Non-pigmented ciliary epithelial cell (primary cell): ENCODE data around the genes LPCAT1 and SRD5A1.

DNA sequence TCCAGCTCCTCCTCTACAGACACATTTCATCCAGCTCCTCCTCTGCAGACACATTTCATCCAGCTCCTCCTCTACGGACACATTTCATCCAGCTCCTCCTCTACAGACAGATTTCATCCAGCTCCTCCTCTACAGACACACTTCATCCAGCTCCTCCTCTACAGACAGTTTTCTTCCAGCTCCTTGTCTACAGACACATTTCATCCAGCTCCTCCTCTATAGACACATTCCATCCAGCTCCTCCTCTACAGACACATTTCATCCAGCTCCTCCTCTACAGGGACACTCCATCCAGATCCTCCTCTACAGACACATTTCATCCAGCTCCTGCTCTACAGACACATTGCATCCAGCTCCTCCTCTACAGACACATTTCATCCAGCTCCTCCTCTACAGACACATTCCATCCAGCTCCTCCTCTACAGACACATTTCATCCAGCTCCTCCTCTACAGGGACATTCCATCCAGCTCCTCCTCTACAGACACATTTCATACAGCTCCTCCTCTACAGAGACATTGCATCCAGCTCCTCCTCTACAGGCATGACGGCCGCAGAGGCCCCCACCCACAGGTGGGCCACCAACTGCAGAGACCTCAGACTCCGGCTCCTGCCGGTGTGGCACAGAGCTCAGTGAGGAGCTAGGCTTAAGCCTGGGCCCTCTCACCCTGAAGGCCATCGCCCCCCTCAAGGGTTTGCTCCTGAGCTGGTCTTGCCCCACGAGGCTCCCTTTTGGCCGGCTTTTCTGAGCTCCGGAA is 16.2 kb downstream of the CLPTM1L start:
- RRBS = no CpG with 5 or more reads among the region's 9 CpGs

DNA sequence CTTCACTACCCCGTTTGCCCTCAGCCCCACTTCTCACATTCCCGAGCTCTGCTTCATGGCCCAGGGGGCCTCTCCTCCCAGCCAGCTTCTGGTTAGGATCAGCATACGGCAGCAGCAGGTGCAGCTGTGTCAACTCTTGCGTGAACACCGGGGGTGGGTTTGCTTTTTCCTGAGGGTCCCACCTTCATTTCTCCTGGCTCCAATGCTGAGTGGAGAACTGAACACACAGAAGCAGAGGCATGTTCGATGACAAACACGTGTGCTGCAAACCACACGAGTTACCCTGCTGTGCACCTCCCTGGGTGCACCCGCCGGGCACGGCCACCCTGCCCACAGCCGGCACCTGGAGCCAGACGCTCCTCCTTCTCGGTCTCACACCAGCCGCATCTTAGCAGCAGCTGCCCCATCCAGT is 14.9 kb upstream of the SLC6A3 start:
- RRBS = no CpG with 5 or more reads among the region's 15 CpGs

DNA sequence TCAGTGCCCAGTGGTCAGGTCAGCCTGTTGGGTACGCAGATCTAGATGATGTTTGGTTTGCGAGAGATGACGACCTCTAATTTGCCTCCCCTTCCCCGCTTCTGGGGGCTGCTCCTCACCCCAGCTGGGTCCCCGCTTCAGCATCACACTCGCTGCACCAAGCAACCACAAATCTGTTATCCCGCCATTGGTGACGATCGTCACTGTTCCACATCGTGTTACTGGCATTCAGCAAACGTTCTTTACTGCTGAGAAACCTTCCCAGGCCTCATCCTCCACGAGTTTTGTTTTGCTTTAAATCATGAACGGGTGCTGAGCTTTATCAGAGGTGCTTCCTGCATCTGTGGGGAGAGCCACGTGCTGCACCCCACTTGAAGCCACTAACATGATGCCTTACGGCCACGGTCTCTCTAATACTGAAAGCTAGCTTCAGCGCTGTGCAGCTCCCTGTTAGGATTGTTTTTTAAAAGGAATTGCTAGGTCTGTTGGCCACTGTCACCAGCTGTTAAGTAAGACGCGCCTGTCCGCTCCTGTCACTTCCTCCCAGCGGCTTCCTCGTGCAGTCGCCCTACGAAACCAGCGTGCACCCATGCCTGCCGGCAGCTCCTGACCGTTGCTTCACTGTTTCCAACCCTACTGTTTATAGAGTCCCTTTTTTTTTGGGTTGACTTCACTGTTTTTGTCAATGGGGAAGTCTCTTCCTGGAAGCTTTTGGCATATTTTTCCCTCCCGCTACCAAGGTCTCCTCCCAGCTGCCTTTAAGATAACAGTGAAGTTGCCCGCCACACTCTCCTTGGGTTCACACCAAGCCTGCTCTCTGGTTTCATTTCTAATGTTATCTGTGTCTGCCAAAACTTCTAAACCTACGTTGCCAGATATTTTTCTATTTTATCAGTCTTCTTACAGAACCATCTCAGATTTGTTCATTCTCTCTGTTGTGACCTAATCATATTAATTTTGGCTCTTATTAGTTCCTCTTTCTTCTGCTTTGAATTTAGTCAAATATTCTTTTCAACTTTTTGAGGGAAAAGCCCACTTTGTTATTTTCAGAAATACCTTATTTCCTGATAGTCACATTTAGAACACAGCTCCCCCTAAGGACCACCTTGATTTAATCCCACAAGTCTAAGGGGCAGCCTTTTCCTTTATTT is 20.3 kb downstream of the LPCAT1 start:
- RRBS = no CpG with 5 or more reads among the region's 30 CpGs

- RRBS = 2% methylated on average over 66 of the region's 140 CpGs
Measured at GRCh38 chr5:1523433-1524510, at the start of gene LPCAT1. LPCAT1 (minus strand) TSS chr5:1523960.

- RRBS = 1% methylated on average over 21 of the region's 63 CpGs
Measured at GRCh38 chr5:1798647-1799724, 651 bp downstream of the MRPL36 start.

GRCh38 chr5:1807392-1808183 is 6.4 kb downstream of the NDUFS6 start:
- RRBS = no CpG with 5 or more reads among the region's 20 CpGs

GRCh38 chr5:1878236-1878655 is 4.5 kb downstream of the IRX4 start:
- RRBS = 5% methylated on average over 16 of the region's 47 CpGs

DNA sequence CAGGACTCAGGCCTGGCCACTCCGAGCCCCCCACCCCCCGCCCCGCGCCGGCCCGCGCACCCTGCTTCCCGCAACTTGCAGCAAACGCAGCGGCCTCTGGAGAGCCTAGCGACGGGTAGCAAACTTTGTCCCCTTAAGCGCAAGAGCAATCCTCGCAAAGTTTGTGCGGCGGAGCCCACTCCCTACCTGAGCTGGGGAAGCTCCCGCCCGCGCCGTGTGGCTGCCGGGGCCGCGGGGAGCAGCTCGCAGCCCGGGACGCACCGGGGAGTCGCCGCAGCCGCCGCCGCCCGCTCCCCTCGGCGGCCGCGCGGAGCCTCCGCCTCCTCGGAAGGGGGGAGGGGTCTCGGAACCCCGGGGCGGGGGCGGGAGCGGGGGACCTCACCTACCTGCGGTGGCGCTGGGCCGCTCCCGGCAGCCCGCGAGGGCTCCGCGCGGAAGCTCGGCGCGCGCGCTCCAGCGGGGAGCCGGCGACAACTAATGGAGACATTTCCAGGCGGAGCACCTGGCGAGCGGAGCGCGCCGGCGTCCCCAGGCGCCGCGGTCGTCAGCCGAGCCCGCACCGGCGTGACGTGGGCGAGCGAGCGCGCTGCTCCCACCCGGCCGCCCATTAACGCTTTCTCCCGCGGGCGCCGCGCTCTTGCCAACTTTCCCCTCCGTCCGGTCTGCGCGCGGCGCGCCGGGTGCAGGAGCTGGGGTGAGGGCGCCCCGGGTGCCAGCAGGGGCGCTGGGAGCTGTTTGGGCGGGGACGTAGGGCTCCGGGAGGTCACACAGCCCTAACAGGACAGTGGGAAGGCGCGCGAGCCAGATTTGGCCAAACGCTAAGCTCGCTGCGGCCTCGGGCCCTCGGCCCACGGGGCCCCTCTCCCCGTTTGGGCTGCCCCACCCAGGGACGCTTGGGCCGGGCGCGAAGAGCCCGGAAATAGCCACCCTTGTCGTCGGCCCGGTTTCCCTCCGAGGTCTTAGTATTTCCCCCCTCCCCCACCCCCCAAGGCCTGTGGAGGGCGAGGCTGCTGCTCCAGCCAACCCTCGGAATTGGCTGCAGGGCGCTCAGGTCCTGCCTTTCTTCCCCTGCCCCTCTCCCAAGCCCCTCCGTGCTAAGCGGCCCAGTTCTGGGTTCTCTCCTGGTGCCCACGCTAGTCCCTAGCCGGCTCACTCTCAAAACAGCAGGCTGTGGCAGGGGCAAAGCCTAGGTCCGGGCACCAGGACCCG is 4.4 kb upstream of the IRX4 start:
- RRBS = 4% methylated on average over 73 of the region's 132 CpGs

DNA sequence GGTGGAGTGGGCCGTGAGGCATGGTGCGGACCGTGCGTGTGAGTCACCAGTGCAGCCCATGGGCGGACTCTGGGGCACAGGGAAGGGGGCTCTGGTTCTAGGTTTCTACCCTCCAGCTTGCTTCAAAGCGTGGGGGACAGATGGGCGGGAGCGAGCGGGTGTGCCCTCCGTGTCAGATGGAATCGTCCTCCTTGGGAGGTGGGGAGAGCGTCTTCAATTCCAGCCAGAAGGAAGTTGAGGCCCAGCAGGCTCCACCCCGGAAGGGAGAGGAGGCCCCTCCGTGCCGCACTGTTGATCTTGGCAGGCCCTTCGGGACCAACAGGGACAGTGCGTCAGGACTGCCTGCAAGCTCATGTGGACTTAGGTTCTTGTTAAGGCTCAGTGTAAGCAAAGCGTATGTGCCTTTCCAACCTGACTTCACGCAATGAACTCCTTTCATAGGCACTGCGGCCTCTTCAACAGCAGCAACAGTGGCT is 6.2 kb upstream of the IRX4 start:
- RRBS = no CpG with 5 or more reads among the region's 20 CpGs

GRCh38 chr5:2007766-2008788 is 125.4 kb upstream of the IRX4 start:
- RRBS = 16% methylated on average over 14 of the region's 43 CpGs

DNA sequence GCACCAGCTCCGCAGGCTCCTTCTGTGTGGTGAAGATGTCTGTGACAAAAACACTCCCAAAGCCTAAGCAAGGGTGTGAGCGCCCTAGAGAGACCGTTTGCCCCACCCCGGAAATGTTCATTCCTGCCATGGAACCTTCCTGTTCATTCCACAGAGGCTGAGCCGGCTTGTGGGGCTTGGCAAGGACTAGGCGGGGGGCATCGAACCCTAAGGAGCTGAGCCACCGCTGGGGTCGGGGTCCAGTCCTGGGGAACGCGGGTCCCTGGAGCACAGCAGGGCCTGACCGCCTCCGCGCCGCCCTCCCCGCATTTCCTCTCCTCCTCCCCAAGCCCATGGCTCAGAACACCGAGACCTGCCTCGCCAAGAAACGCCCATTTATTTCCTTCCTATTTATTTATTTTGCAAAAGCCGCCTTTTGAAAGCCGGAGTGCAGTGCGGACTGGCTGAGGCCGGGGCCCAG is 228.8 kb upstream of the IRX4 start:
- RRBS = 24% methylated on average over 3 of the region's 23 CpGs

DNA sequence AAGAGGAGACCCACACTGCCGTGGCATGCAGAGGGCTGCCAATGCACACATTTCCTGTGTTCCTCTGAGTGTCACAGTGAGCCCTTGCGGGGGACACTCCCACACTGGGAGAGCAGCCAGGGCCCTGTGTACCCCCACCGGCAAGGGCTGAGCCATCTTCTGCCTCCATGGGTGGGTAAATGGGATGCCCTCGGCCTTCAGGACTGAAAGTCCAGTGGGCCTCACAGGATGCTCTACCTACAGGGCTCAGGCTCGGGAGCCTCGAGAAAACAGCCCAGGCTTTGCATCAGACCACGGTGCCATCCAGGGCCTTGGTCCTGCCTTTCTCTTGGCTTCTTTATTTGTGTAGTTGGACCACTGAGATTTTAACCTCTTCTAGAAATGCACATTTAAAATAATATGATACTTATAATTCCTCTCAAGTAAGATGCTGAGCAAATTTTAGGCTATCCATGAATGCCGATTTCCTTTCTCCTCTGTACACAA is 18.2 kb downstream of the IRX1 start:
- RRBS = no CpG with 5 or more reads among the region's 8 CpGs

- RRBS = no CpG with 5 or more reads among the region's 7 CpGs
Measured at GRCh38 chr5:3741200-3741558, 145.5 kb downstream of the IRX1 start.

DNA sequence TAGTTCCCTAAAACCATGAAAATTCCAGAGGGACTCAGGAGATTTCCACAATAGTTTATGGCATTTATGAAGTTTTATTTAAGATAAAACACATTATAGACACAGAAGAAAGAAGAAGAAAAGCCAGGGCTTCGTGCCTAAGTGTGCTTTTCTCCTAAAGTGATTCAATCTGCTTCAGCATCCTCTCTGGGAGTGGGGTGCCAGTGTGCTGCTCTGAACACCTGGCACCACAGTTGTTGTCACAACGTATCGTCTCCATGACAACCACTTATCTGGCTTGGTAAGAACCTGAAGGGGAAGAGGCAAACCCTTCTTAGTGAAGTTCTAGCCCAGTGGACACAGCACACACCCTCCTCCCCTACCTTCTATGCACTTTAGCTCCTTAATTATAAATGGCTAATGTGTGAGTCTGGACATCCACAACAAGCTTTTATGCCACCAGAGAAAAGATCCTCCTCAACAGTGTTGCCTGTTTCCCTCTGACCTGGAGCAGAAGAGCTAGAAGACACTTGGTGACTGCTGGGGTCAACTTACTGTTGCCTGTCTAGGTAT is 2.0 kb downstream of the ADAMTS16 start:
- RRBS = no CpG with 5 or more reads among the region's 3 CpGs

- RRBS = no CpG with 5 or more reads among the region's 4 CpGs
Measured at GRCh38 chr5:6090138-6090430, 288.3 kb downstream of the MED10 start.

- RRBS = no CpG with 5 or more reads among the region's 7 CpGs
Measured at GRCh38 chr5:6551145-6551674, 81.6 kb downstream of the NSUN2 start.

- RRBS = 1% methylated on average over 10 of the region's 91 CpGs
Measured at GRCh38 chr5:6633185-6633974, at the start of gene SRD5A1. SRD5A1 (plus strand) TSS chr5:6633440.

GRCh38 chr5:6656355-6656878 is 23.2 kb downstream of the SRD5A1 start:
- RRBS = no CpG with 5 or more reads among the region's 9 CpGs

GRCh38 chr5:6660745-6661130 is 27.5 kb downstream of the SRD5A1 start:
- RRBS = no CpG with 5 or more reads among the region's 3 CpGs

DNA sequence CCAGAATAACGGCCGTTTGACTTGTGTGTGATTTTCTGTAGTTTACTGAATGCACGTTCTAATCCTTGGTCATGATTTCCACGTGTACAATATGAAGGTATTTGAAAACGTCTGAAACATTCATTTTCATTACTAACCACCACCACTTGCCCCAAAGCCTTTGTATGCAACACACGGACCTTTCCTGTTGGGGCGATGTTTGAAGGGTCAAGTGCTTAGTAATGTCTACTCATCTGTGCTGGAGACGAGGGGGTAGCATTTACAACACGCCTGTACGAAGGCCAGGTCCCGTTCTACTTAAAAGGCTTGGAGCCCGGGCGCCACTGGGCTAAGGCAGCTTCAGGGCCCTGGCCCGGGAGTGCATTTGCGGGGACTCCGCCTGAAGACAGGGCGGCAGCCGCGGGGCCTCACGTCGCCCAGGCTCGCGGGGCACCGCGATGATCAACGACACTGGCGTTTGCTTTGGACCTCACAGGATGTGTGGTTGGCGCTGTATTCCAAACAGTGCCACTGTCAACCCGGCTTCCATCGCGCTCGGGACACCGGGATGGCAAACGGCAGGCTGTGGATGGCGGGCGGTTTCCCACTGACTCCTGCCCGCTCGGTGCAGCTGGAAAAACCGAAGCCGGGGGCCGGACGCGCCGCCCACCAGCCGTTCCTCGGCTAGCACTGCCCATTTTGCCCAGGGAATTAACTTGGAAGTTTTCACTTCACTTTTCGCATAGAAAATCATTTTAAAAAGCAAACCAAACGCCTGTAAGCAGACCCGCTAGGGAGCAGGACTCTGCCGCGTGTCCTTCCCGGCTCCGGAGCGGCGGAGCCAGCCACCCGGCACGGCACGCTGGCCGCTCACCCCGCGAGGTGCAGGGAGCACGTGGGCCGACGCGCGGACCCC is 1.0 kb upstream of the TENT4A start:
- RRBS = 4% methylated on average over 11 of the region's 66 CpGs